Cardiac septum (tissue), 1 donor: Measurements from ENCODE around the genes DGLUCY, CATSPERB and CPSF2.

GRCh38 chr14:91113926-91114959 is at the start of gene DGLUCY:
Gene DGLUCY, plus strand, starts transcription at chr14:91114073.
- PRO-cap, result bidirectional peak, plus-strand start at chr14:91114073, minus-strand start at chr14:91114004; bidirectional peak, plus-strand start at chr14:91114376, minus-strand start at chr14:91114334; bidirectional peak, plus-strand start at chr14:91114654, minus-strand start at chr14:91114588

DNA sequence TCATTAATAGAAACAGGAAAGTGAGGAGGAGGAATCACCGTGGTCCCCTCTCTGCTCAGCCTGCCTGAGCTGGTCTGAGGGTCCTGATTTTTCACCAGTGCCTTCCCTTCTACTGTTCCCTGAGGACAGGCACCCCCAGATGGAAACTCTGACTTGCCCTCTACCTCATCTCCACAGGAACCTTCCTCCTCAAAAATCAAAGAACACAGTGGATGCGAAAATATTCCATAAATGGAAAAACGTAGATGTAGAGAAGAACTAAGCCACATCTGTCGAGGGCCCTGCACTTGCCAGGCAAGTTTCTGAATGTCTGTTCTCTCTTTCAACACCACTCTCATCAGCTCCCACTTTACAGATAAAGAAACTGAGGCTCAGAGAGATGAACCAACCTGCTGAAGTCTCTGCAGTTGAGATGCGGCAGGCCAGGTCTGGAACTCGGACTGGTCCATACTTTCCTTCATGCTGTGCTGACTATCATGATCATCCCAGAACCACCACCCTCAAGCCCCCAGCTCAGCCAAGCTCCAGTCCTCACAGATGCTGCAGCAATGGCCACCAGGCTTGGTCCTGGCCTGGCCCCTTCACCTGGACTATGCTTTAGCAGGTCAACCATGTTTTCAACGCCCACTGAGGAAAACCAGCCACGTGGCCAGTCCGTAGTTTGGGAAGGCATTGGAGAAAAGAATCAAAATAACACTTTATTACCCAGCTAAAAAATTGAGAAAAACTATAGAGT is 1.6 kb downstream of the GPR68 start:
- PRO-cap, result no peak

GRCh38 chr14:91313351-91314291 is 69.1 kb upstream of the GPR68 start:
- PRO-cap, result no peak

DNA sequence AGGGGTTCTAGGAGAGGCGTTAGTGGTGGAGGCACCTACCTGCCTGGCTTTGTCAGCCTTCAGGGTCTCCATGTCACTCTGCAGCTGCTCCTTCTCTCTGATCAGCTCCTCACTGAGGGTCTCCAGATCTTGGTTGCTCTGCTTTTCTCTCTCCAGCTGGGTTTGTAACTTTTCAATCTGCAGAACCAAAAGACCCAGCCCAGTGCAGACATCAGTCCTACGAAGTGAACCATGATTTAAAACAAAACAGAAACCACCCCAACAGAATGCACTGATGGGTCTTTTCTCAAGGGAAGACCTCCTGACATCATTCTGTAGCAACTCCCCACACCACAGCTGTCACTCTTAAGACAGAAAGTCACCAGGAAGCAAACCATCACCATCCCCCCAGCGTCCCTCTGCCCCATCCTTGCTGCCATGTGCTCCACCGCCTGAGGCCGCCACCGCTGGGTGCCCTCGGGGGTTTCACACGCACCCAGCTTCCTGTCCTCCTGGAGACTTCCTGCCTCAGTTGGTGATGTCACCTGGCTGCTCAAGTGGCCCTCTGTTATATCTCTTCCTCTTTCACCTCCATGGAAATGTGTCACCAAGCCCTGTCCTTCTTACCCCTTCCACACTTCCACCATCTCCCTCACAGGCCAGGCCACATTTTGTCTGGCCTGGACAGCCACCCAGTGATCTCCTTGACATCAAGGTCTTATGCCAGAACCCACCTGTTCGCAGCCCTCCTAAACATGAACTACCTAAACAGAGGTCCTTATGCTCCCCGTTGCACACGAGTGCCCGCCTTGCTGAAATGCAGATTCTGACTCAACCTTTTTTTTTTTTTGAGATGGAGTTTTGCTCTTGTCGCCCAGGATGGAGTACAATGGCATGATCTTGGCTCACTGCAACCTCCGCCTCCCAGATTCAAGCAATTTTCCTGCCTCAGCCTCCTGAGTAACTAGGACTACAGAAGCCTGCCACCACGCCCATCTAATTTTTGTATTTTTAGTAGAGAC is 71.4 kb upstream of the GPR68 start:
- PRO-cap, result no peak

GRCh38 chr14:91342265-91342754 is 75.3 kb downstream of the CCDC88C start:
- PRO-cap, result no peak

- PRO-cap, result no peak
Observed at GRCh38 chr14:91395907-91396809, 21.5 kb downstream of the CCDC88C start.

DNA sequence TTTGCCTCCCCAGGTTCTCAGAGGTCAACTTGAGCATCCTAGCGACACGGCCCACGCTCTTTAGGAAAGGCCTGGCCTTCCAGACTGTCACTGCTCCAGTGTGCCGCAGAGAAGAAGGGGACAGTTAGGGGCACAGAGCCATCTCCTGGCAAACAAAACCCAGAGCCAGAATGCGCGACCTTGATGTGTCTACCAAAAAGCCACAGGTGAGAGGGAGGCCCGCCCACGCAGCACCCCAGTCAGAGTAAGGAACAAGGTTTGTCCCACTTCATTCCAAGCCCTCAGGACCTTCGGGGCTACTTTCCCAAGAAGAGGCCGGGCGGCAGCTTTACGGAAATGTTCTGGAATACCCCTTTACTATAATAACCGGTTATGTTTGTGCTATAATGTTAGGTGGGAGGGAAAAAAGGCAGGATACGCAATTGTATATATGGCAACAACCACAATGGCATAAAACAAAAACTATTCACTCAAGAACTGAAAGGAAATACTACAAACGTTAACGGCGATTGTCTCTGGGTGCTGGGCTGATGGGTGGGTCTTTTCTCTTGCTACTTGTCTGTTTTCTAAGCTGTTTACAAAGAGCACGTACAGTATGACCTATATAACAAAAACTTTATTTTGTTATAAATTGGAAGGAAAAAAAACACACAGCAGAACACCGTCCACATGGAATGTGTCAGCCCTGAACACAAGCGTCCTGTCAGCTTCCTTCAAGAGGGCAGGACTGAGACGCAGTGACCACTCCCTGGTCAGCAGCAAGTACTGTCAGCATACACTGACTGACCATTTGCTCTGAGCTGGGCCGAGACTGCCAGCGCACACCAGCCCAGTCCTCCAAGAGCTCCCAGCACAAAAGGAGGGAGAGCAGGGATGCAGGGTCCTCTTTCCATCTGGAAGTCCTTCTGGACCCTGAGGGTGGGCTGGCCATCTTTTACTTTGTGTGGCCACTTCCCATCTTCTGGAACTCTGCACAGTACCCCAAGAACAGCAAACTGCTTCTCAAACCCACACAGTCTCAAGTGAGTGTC is 12.2 kb downstream of the CCDC88C start:
- PRO-cap, result unidirectional peak, plus-strand start at position 789 of the sequence

- PRO-cap, result no peak
Observed at GRCh38 chr14:91482342-91482823, 27.7 kb downstream of the PPP4R3A start.

GRCh38 chr14:91485180-91485808 is 24.8 kb downstream of the PPP4R3A start:
- PRO-cap, result no peak

GRCh38 chr14:91509484-91509784 is 676 bp downstream of the PPP4R3A start:
- PRO-cap, result no peak

GRCh38 chr14:91732003-91732468 is at the start of gene CATSPERB:
Gene CATSPERB, minus strand, starts transcription at chr14:91732086.
- PRO-cap, result no peak

GRCh38 chr14:91744184-91744690 is 12.4 kb upstream of the CATSPERB start:
- PRO-cap, result no peak

DNA sequence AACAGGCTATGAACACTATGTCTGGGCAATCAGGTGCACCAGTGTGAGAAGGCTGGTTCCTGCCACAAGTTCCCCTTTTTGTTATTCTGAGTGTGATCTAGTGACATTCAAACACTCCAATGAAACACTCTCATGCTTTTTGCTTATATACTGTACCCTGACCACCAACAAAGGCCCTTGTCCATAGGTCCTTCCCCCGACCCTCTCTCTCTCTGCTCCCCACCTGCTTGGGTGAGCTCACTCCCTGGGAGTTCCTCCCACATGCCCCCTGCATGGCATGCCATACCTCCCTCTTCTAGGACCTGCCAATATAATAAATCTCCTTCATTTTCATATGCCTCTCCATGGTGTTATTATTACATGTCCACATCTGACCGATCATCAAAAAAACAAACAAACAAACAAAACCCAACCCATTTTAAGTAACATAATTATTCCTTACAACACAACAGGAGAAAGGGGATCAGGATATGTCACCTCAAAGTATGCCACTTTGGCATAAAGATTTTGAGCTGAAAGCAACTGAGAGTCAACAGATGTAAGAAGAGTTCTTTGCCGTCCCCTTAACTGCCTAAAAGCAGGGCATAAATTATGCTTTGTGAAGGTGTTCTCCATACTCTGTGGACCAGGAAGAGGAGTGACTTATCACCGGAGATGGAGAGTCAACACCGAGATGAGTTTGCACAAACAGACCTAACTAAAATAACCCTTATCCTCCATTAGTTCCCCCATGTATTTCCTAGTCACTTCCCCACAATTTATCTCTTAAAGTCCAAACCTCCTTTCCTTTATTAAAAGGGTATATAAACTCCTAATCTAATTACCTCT is 42.6 kb upstream of the CATSPERB start:
- PRO-cap, result no peak

DNA sequence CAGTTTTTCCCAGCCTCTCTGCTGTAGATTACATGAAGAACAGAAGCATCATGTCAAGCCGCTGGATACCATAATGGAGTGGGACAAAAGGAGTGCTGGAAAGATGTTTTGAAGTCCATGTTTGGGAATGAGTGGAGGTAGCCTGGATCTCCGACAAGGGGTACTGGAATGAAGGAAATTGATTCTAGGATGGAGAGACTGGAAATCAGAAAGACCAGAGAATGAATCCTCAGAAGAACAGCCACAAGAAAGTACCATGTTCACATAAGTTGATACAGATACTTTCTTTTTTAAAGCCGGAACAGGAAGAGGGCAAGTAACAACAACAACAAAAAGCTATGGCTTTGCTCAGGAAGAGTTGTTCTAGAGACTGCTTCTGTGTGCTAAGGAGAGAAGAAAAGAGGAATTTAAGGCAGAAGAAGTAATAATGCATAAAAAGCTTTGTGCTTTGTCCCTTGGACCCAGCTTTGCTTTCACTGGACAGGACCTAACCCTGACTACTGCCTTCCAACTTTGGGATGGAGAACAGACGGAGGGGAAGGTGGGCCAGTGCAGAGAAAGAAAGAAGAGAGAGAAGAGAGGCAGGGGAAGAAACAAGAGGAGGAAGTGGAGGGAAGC is 6.2 kb downstream of the TC2N start:
- PRO-cap, result no peak

GRCh38 chr14:92121768-92122730 is at the start of gene CPSF2:
Gene CPSF2, plus strand, starts transcription at chr14:92121969.
- PRO-cap, result bidirectional peak, plus-strand start at chr14:92121985, minus-strand start at chr14:92121706

GRCh38 chr14:92346220-92346635 is 23.3 kb downstream of the SLC24A4 start:
- PRO-cap, result no peak

- PRO-cap, result no peak
Observed at GRCh38 chr14:92451651-92452531, 61.7 kb upstream of the RIN3 start.

- PRO-cap, result bidirectional peak, plus-strand start at chr14:92461367, minus-strand start at chr14:92461201
Observed at GRCh38 chr14:92460877-92461774, 52.5 kb upstream of the RIN3 start.

DNA sequence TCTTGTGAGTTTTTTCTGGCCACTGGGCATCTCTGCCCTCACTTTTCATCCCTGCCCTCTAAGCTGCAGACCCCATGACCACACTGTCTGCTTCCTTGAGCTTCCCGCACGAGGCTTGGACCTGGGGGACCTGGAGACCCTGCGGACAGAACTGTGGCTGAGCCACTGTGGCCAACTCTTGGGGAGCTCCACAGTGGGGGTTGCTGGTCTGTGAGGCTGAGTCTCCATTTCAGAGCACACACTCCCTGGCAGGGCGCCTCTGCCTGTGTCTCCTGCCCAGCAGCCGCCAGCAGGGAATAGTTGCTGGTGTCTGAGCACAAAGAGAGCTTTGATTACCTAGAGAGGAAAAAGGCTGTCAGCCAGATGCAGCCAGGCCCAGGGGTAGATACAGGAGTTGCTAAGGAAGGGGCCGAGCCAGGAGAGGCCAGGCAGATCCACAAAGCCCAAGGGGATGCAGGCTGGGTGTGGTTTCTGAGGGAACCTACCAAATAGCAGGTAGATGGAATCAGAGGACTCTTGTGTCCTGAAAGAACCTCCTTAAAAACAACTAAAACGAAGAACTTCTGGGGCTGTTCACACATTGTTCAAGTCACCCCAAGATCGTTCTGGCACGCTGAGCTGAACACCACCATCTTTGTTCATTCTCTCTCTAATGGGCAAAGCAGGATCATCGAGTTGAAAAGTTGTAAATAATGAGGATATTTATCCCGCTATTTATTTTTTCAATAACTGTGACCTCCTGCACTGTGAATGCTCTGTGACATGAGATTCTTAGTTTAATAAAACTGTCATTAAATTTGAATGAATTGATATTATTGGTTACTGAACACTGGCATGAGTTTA is 12.8 kb upstream of the RIN3 start:
- PRO-cap, result no peak

DNA sequence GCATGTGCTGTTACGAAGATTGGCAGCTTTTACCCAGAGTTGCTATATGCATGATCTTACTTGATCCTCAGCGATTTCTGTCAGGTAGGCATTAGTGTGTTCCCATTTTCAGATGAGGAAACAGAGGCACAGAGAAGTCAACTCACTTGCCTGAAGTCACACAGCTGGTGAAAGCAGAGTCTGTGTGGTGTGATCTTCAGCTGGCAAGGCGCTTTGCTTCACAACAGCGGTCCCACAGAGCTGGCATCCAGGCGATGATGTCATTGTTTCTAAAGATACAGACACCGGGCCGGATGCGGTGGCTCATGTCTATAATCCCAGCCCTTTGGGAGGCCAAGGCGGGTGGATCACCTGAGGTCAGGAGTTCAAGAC is 46.9 kb downstream of the RIN3 start:
- PRO-cap, result no peak